Fibroblast of villous mesenchyme (primary cell): ENCODE measurements around the genes CDH5 and PDP2.

DNA sequence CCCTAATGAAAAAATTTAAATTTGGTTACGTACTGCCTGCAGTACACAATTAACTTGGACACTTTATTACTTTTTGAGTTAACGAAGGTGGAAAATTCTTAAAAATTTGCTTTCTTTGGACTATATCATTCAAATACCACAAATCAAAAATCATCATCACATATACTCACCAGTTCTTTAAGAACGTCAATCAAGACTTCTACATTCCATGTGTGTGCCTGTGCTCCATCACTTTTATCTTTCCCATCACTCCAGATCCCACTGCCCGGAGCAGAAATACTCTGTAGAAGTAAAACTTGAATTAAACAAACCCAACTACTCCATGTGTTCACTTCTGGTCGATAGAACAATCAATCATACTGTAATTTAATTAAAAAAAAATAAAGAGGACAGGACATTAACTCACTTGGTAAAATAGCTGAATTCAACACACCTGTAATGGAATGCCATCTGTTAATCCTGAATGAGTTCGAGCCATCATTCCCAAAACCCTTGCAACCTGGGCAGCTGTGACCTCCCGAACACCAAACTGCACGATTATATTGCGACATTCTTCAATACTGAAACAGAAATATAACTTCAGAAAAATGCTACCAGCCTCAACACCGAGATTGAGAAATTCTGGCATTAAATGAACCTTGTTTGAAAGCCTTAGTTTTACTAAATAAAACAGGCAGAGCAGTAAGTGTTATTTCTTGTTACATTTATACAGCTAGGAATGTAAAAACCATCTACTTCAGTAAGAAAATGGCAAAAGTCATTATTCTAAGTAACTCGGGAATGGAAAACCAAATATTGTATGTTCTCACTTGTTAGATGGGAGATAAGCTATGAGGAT is 46.8 kb downstream of the CNOT1 start:
- CAGE, long polyA plus RNA: no peak

GRCh38 chr16:58720796-58721541 is 13.1 kb downstream of the GOT2 start:
- CAGE, long polyA plus RNA: no peak

DNA sequence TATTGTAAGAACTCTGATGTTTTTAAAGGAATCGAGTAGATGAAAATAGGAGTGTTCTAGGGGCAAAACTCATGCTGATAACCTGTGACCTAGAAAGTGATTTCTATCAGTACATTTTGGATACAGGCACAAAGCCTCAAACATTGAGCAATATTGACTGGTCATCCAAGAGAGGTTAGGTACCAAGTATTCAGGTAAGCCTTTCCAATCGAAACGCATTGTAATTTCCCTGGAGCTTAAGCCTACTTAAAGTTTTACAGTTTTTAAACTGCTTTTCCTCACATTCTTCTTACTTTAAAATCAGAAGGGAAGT is 3.4 kb downstream of the GOT2 start:
- CAGE, long polyA plus RNA: no peak

DNA sequence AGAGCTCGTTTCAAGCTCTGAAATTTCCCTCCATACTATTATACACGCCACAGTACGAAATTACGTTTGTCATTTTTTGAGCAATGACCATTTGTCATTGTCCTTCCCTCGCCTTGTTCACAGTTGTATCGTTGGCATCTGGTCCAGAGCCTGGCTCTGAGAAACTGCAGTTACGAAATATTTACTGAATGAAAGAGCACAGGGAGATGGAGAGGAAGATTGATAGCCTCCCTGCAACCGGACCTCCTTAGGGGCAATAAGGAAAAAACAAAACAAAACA is 960 bp downstream of the GOT2 start:
- CAGE, long polyA plus RNA: no peak

DNA sequence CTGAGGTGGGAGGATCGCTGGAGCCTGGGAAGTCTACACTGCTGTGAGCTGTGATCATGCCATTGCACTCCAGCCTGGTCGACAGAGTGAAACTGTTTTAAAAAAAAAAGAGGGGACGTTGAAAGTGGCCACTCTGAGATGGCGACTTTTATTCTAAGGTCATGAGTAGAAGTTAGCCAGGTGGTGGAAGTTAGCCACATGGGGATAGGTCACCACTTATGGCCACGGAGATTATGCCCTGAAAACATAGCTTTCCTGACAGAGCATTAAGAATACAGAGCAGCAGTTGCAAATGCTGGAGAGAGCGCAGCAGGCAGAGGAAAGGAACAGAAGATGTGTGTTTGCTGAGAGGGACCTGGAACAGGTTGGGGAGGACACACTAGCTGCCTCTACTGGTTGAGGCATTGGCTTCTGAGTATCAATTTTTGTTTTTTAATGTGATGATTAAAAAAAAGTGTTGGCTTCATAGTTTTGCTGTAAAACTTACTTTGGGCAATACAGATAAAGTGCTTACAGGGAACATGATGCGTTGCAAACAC is 118.3 kb upstream of the GOT2 start:
- CAGE, long polyA plus RNA: no peak

GRCh38 chr16:59170008-59170477 is 435.9 kb upstream of the GOT2 start:
- CAGE, long polyA plus RNA: no peak

DNA sequence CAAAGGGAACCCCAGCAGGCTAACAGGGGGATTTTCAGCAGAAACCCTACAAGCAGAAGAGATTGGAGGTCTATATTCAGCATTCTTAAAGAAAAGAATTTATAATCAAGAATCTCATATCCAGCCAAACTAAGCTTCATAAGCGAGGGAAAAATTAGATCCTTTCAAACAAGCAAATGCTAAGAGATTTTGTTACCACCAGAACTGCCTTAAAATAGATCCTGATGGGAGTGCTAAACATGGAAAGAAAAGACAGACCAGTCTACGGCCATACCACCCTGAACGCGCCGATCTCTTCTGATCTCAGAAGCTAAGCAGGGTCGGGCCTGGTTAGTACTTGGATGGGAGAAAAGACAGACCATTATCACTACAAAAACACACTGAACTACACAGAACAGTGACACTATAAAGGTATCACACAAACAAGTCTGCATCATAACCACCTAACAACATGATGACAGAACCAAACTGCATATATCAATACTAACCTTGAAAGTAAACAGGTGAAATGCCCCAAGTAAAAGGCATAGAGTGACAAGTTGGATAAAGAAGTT is 997.1 kb upstream of the GOT2 start:
- CAGE, long polyA plus RNA: no peak

- CAGE, long polyA plus RNA: no peak
Measured at GRCh38 chr16:61055582-61055937, 980.7 kb downstream of the CDH8 start.

GRCh38 chr16:66127649-66128030 is 238.9 kb upstream of the CDH5 start:
- CAGE, long polyA plus RNA: no peak

DNA sequence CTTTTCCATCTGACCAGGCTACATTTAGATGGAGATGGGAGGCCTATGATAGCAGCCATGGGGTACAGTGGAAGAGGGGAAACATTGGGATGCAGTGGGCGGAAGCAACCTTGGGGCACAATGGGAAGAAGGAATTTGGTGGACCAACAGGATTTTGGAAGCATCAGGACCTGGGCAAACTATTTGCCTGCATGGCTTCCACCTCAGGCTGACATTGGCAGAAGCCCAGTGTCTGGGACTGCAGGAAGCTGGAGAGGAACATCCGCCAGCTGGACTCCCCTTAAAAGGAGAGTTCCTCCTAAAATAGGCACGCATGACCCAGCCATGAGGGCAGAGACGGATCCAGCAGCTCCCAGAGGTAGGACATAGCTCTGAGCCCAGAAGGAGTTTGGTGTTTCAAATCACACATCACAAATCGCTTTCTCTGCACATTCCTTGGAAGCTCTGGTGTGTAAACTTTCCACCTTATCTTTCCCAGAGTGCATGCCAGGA is 231.2 kb upstream of the CDH5 start:
- CAGE, long polyA plus RNA: no peak

DNA sequence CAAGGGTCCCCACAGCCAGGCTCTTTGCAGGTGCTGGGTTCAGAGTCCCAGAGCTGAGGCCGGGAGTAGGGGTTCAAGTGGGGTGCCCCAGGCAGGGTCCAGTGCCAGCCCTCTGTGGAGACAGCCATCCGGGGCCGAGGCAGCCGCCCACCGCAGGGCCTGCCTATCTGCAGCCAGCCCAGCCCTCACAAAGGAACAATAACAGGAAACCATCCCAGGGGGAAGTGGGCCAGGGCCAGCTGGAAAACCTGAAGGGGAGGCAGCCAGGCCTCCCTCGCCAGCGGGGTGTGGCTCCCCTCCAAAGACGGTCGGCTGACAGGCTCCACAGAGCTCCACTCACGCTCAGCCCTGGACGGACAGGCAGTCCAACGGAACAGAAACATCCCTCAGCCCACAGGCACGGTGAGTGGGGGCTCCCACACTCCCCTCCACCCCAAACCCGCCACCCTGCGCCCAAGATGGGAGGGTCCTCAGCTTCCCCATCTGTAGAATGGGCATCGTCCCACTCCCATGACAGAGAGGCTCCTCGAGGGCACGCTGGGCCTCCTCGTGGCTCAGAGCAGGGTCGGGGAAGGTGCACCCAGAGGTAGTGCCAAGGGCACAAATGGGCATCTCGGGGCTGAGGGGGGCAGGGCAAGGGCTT is at the start of gene CDH5:
Gene CDH5, plus strand, starts transcription at position 335 of the 643 bp plus-strand sequence.
- CAGE, long polyA plus RNA: no peak

GRCh38 chr16:66368886-66369557 is 2.5 kb downstream of the CDH5 start:
- CAGE, long polyA plus RNA: no peak

GRCh38 chr16:66503007-66503436 is 46.9 kb downstream of the TK2 start:
- CAGE, long polyA plus RNA: no peak

- CAGE, long polyA plus RNA: no peak
Measured at GRCh38 chr16:66517395-66517596, 32.6 kb downstream of the TK2 start.

DNA sequence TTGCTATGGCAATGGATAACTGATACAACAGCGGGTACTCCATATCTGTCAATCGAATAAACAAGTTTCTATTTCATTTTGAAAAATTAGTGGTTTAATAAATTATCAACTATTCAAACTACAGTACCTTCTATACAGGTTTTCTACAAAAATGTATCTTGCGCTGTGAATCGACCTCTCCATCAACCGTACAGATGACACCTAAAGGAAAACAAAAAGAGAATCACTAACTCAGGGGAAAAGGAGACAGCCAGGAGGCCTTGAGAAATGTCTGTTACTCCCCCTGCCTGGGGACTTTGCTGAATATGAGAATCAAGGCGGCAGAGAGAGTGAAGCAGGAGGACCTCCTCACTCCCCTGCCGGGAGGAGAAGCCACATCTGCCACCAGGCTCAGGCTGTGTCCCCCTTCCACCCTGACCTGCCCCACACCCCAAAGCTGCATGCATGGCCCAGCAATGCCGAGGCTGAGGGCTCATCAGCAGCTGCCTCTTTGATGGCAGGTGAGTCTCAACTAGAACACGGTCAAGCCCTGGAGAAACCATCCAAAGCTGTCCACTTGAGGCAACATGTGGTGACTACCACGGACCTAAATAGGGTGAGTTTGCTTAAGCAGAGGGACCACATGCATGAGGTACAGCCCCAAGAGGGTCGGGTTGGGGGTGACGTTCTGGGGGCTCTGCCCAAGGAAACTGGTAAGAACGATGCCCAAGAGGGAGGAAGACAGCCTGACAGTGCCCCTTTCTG is 20.9 kb downstream of the TK2 start:
- CAGE, long polyA plus RNA: no peak

- CAGE, long polyA plus RNA: no peak
Measured at GRCh38 chr16:66604844-66605011, 224 bp downstream of the CMTM3 start.

GRCh38 chr16:66706500-66707146 is 10.1 kb upstream of the CMTM4 start:
- CAGE, long polyA plus RNA: no peak

DNA sequence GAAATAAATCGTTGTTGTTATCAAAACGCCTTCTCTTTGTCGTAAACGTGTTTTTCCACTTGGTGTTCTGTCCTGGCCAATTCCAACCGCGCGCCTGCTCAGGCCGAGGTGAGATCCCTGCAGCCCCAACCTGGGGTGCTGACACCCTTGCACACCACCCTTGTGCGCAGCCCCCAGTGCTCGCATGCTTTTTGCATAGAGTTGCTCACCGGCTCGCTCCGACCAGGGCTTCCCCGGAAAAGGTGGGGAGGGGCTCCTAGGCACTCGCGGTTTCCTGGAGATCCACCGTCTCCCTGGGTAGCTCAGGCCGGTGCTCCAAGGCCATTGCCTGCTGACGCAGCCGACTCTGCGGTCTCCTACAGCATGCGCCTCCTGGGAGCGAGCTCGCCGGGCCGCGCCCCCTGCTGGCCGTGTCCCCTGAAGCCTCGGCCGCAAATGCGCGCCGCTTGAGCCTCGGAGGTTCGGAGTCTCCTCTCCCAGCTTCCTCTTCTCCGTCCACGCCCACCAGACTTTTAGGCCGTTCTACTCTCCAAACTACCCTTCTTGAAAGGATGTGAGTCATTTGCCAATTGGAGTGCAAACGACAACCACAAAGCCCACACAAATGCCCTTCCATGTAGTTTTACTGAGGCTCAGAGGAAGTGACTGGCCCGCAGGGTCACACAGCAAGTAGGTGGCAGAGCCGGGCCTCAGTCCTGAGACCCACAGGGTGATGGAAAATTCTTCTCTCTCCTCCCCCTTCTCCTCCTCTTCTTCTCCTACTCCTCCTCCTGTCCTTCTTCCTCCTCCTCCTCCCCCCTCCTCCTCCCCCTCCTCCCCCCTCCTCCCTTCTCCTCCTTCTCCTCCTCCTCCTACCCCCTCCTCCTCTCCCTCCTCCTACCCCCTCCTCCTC is 7.2 kb upstream of the PDP2 start:
- CAGE, long polyA plus RNA: no peak

DNA sequence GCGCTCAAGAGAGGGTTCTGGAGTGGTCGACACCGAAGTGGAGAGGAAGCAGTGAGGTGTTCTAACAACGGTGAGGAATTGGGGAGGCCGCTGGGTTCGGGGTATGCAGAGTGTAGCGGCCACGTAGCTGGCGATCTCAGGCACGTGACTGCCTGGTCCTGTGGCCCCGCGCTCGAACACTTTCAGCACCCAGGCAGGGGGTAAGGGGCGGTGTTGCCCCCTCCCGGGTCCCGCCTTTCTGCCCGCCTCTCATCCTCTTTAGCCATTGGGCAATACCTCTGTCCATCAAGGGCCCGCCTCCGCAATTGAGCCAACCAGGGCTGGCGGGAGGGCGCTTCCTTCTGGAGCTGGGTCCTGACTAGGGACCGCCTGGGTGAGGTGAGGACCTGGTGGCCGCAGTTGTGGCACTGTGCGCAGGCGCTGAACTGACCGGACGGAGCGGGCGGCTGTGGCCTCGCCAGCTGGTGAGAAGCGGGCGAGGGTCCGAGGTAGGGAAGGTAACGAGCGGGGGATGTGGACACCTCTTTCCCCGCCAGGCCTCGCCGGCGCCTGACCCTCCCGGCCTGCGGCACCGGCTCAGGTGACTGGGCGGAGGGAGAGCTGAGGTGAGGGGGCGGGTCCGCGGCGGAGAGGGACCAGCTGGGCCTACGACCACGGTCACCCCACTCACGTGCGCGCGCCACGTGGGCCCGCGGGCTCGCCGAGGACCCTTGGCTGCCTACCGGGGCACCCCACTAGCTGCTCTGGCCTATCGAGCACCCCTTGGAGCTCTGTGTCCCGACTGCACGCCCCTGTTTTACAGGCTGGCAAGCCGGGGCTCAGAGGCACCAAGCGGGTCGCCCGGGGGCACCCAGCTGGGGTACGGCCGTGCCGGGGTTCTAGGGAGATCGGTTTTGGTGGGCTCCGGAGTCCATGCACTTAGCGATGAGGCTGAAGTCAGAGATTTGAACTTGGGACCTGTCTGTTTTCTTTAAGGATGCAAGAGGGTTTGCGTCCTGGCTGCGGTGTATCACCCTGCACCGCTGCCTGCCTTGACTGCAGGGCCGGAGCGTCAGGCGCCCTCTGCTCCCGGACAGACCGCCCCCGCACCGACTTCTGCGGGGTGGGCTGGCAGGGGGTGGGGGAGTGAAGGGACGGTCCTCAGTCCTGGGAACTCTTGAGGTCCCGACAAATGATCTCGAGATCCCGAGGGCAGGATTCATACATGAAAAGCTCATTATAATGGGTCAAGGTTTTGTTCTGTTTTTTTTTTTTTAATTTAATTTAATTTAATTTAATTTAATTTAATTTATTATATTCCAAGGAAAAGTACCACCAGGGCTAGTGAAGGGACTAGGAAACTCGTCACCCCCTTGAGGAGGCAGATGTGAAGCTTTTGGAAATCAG is at the start of gene PDP2:
Gene PDP2, plus strand, starts transcription at position 339 of the 1,386 bp plus-strand sequence.
- CAGE, long polyA plus RNA: no peak

DNA sequence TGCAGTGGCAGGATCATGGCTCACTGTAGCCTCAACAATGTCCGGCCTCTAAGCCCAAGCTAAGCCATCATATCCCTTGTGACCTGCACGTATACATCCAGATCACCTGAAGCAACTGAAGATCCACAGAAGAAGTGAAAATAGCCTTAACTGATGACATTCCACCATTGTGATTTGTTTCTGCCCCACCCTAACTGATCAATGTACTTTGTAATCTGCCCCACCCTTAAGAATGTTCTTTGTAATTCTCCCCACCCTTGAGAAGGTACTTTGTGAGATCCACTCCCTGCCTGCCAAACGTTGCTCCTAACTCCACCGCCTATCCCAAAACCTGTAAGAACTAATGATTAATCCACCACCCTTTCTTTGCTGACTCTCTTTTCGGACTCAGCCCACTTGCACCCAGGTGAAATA is 16.3 kb downstream of the PDP2 start:
- CAGE, long polyA plus RNA: no peak